Measurements from ENCODE around the genes WDR47, CYB561D1 and GPR61.

DNA sequence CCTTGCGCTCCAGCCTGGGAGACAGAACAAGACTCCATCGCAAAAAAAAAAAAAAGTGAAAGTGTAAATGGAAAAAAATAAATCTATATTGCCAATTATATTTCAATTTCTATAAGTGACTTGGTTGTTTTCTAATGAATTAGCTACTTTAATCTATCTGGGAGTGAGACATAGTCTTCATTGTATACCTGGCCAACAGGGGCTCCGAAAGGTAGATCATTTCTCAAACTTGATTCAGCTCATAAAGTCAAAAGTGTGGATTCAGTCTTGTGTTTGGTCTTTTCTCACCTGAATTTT, 165.8 kb downstream of the NTNG1 start:
- PRO-cap: no peak
- RAMPAGE, long total RNA, 3 experiments: no peak in any of the 3 experiments

DNA sequence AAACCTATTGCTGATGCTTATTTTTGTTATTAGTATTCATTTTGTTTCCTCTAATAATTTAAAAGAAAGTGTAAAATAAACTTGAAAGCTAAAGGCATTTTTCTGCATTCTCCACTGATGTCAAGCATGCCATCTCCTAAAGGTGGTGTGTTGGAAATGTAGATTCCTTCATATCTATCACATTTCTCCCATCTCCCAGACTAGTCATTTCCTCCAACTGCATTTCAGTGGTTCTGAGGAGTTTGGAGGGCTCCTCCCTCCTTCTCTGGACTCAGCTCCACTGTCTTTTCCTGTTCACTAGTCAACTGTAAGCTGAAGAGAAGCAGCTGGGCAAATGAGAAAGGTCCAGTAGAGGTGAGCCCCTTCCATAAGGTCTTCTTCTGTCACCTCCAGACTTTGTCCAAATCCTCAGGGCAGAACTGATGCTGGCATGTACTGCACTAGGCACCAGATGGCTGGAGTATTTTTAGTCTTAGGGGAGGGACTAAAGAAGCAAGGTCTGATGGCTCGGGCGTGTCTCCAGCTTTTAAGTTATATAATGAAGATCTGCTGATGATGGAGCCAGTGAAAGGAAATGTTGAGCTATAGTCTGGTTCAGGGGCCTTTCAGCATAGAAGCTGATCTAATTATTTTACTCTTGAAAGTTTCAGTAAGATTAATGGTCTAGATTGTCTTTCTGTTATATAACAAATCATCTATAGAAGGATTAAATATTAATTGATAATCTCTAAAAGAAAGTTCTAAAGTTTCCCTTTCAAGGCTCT, 186.1 kb downstream of the NTNG1 start:
- PRO-cap: no peak
- RAMPAGE, long total RNA, 3 experiments: no peak in any of the 3 experiments

GRCh38 chr1:107369957-107370400, 229.1 kb downstream of the NTNG1 start:
- PRO-cap: no peak
- RAMPAGE, long total RNA, 3 experiments: no peak in any of the 3 experiments

DNA sequence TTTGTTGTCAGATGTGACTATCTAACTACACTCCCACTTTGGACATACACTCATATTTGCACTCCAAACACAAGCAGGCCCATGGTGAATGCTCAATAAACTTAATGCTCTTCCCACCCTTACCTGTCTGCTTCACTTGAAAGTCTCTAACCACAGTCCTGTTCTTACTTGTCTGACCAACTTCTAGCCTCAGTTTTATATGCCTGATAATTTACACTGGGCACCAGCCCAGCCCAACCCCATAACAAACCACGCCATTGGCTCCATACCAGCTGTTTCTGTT, 395.4 kb downstream of the NTNG1 start:
- PRO-cap: no peak
- RAMPAGE, long total RNA, 3 experiments: no peak in any of the 3 experiments

DNA sequence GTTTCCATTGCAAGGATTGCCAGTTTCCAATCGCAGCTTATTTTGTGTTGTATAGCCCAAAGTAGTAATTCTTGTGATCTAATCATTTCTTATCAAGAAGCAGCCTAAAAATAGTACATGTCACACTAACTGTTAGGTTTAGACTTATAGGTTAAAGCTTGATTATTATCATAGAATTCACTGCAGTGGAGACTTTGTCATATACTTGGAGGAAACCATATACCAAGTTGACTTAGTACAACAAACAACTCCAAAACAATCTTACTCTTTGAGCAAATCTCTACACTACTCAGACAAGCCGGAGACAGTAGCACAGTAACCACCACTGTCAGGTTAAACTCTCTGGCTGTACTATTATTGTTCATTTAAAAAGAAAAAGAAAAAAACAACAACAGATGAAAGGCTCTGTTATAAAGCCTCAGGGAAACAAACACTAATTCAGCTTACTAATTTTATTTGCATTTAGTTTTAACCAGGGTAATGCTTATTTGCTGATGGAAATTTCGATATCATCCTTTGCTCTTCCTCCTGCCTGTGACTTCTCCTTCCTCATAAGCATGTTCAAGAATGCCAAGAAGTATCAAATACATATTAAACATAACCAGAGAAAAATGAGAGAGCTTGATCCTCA, 226.3 kb downstream of the VAV3 start:
- PRO-cap: no peak
- RAMPAGE, long total RNA, 3 experiments: no peak in any of the 3 experiments

- PRO-cap: bidirectional peak, plus-strand start at chr1:107964066, minus-strand start at chr1:107963998; bidirectional peak, plus-strand start at chr1:107964237, minus-strand start at chr1:107964160
- RAMPAGE, long total RNA, 3 experiments: no peak in any of the 3 experiments
These were observed 1.4 kb downstream of the VAV3 start for GRCh38 chr1:107963301-107964281.

GRCh38 chr1:107965337-107966047, 512 bp upstream of the VAV3 start:
- PRO-cap: bidirectional peak, plus-strand start at chr1:107965887, minus-strand start at chr1:107965805
- RAMPAGE, long total RNA, 3 experiments: no peak in any of the 3 experiments

DNA sequence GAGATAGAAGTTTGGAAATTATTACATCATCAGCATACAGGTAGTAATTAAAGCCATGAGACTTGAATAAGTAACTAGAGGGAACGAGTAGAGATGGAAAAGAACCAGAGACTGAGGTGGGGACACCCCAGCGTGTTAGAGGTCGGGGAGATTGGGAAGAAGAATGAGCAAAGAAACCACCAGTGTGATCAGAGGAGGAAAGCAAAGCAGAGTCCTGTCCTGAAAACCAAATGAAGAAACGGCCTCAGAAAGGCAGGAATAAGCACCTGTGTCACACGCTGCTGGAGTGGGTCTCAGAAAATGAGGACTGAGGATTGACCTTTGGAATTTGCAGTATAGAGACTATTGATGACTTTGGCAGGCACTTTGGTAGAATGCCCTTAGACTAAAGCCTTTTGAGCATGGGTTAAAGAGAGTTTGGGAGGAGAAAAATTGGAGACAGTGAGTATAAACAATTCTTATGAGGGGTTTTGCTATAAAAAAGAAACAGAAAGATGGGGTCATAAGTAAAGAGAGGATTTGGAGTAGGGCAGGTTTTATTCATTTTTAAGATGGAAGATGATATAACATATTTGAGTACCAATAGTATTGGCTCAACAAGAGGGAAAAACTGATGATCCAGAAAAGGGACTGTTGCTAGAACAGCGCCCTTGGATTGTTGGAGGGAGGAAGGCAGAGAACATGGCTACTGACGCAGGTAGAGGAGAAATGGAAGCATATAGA, 43.2 kb downstream of the HENMT1 start:
- PRO-cap: no peak
- RAMPAGE, long total RNA, 3 experiments: no peak in any of the 3 experiments

- PRO-cap: no peak
- RAMPAGE, long total RNA, 3 experiments: no peak in any of the 3 experiments
These were observed 6.3 kb downstream of the PRPF38B start for GRCh38 chr1:108698256-108699045.

- PRO-cap: no peak
- RAMPAGE, long total RNA, 3 experiments: no peak in any of the 3 experiments
These were observed 7.3 kb downstream of the PRPF38B start for GRCh38 chr1:108699107-108700042.

GRCh38 chr1:108863019-108863289, 6.1 kb upstream of the AKNAD1 start:
- PRO-cap: no peak
- RAMPAGE, long total RNA, 3 experiments: no peak in any of the 3 experiments

GRCh38 chr1:108953897-108954272, 9.4 kb downstream of the CLCC1 start:
- PRO-cap: no peak
- RAMPAGE, long total RNA, 3 experiments: no peak in any of the 3 experiments

DNA sequence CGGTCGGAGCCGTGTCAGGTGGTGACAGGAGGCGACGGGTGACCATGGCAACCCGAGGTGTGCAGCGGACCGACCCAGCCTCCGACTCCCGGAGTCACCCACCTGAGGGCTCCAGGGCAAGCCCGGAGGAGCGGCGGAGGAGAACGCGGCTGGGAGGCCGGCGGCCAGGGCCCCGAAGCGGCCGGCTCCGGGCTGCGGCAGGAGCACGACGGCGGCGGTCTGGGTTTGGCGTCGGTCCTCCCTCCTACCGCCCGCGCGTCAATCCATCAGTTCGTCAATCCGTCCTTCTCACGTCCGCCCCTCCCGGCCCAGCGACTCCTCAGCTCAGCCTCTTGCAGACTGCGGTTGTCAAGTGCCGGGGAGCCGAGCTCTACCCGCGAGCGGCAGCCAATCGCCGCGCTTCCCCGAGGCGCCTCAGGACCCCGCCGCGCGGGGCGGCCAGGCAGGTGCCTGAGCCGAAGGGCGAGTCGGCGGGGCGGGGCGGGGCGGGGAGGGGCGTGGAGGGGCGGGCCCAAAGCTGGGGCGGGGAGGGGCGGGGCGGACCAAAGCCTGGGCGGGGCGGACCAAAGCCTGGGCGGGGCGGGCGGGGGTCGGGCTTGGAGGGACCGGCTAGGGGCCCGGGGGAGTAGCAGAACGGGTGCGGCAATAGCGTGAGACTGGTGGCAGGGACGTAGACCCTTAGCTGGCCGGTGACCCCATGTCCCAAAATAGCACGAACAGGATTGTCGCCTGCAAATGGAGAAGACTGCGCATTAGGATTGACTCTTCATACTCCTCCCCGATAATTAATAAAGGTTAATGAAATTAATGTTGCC, at the start of gene WDR47:
WDR47 (minus strand) TSS at position 343 of the 815 bp plus-strand sequence.
- PRO-cap: bidirectional peak, plus-strand start at position 600 of the sequence, minus-strand start at position 343 of the sequence
- RAMPAGE, long total RNA, 3 experiments: start-site peak on the minus strand in 1 of 3 experiments, centred at position 359 of the sequence, 99 reads per replicate

GRCh38 chr1:109131474-109131912, 17.6 kb downstream of the ELAPOR1 start:
- PRO-cap: no peak
- RAMPAGE, long total RNA, 3 experiments: no peak in any of the 3 experiments

DNA sequence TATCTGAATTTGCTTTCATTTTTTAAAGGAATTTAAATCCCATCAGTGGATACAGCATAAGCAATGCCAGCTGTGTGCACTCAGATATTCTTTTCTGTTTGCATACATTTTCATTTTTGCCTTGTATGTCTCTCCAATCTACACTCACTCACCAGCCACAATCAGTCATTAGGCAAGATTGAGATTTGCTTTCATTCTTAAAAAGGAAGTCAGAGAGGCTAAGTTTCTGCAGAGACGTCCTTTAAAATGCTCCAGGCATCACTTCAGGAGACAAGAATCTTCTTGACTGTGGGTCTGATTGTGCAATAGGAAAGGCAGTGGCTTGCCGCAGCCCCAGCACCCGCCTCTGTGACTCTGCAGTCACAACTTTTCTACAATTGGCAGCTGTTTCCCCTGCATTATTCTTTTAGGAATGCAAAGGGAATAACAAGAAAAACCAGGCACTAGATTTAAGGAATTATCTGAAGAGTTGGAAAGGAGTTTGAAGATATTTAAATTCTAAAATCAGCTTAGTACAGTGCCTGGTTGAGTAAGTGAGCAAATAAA, 48.4 kb downstream of the ELAPOR1 start:
- PRO-cap: no peak
- RAMPAGE, long total RNA, 3 experiments: no peak in any of the 3 experiments

GRCh38 chr1:109283620-109284049, 690 bp upstream of the PSRC1 start:
- PRO-cap: no peak
- RAMPAGE, long total RNA, 3 experiments: no peak in any of the 3 experiments

GRCh38 chr1:109493546-109494614, at the start of gene CYB561D1:
Gene CYB561D1 (plus strand): TSS chr1:109494094.
- PRO-cap: bidirectional peak, plus-strand start at chr1:109494098, minus-strand start at chr1:109493996; bidirectional peak, plus-strand start at chr1:109494362, minus-strand start at chr1:109494261
- RAMPAGE, long total RNA, 3 experiments: start-site peak on the plus strand in 1 of 3 experiments, at chr1:109494052-109494112 at its widest, 16 reads per replicate

DNA sequence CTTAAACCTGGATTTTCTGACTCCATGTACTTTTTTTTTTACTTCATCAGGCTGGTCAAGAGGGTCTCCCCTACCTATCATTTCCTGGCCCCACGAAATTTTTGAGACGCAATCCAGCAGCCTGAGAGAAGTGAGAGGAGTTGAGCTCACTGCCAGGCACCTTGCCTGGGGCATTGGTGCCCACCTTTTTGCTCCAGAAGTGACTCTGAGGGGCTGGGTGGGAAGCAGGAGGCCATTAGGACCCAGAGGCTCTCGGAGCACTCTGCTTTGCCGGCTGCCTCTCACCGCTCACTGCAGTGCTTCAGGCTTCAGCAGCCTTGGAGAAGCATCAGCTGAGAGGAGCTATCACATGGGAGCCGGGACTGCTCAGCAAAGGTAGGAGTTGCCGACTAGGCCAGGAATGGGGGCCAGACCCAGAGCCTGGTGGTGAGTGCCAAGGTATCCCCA, at the start of gene GPR61:
GPR61 (plus strand) TSS at position 294 of the 447 bp plus-strand sequence.
- PRO-cap: no peak
- RAMPAGE, long total RNA, 3 experiments: no peak in any of the 3 experiments

- PRO-cap: no peak
- RAMPAGE, long total RNA, 3 experiments: no peak in any of the 3 experiments
These were observed 2.1 kb upstream of the GNAI3 start for GRCh38 chr1:109546300-109546713.

DNA sequence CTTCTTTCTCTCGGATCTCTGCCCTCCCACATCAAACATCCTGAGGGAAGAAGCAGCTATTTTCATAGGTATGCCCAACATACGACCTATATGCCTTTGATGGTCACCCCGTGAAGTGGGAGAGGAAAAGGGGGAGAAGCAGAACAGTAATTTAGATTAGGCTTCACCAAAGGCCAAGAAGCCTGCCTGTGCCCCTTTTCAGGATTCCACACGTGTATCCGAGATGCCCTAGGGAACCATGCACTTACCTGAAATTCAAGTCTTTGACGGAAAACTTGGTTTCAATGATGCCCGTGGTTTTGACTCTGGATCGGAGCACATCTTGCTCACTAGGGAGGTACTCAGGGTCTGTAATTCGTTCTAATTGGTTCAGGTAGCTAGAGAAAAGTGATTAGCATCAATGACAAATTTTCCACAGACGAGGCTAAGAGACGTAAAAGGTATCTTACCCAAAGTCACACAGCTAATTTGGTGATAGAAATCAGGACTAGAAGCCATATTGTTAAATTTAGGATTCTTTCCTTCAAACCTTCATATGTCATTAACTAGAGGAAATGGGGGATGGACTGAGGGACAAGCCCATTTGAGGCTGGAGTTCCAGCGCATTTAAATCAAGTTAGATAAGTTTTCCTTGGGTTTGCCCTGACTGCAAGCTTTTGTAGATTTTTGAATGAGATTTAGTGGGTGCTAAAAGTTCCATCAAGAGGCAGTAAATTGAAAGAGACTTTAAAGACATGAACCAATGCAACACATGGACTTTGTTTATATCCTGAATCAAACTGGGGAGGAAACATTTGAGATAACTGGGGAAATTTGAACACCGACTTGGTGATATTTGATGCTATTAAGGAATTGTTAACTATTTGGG, 13.1 kb downstream of the GNAT2 start:
- PRO-cap: no peak
- RAMPAGE, long total RNA, 3 experiments: no peak in any of the 3 experiments

Data from subcutaneous adipose tissue (tissue), 3 donors.